Sciatic nerve (tissue), 1 donor: ENCODE measurements around a stretch of chr4.

GRCh38 chr4:73139593-73140415 lies 70.3 kb upstream of the COX18 start:
- PRO-cap, result no peak

- PRO-cap, result no peak
These were observed 44.1 kb downstream of the ANKRD17 start for GRCh38 chr4:73214187-73215234.

- PRO-cap, result unidirectional peak, minus-strand start at chr4:73223040
These were observed 35.8 kb downstream of the ANKRD17 start for GRCh38 chr4:73222326-73223622.

- PRO-cap, result no peak
These were observed 137 bp upstream of the ANKRD17 start for GRCh38 chr4:73258871-73258998.

DNA sequence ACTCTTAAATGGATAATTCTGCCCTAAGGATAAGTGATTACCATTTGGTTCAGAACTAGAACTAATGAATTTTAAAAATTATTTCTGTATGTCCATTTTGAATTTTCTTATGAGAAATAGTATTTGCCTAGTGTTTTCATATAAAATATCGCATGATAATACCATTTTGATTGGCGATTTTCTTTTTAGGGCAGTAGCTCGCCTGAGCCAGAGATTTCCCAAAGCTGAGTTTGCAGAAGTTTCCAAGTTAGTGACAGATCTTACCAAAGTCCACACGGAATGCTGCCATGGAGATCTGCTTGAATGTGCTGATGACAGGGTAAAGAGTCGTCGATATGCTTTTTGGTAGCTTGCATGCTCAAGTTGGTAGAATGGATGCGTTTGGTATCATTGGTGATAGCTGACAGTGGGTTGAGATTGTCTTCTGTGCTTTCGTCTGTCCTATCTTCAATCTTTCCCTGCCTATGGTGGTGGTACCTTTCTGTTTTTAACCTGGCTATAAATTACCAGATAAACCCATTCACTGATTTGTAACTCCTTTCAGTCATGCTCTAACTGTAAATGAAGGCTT lies 7.8 kb downstream of the ALB start:
- PRO-cap, result no peak

- PRO-cap, result no peak
These were observed 17.1 kb downstream of the AFP start for GRCh38 chr4:73453116-73453528.

GRCh38 chr4:73606179-73606906 lies 13.9 kb downstream of the RASSF6 start:
- PRO-cap, result no peak

DNA sequence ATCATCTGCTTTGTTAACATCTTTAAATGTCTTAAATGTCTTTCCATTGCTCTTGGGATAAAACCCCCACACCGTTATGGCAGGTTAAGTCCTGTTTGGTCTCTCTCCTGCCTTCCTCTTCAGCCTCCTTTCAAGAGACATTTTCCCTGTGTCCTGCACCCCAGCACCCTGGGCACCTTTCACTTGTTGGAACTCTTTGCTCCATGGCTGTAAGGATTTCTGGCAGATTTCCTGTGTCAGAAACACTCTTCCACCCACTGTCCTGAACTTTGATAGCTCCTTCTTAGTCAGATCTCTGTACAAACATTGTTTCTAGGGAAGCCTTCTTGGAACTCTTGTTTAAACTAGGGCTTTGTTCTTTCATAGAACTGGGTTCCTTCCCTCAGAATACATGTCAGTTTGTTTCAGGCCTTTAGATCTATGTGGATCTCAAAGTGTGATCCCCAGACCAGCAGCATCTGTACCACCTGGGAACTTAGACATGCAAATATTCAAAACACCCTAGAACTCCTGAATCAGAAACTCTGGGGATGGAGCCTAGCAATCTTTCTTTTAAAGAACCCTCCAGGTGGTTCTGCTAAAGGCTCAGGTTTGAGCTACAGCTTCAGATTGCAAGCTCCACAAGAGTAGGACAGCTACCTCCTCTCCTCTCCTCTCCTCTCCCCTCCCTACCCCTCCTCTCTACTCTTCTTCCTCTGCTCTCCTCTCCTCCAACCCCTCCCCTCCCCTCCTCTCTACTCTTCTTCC lies 12.9 kb downstream of the RASSF6 start:
- PRO-cap, result no peak

GRCh38 chr4:73614220-73614977 lies 5.8 kb downstream of the RASSF6 start:
- PRO-cap, result no peak

DNA sequence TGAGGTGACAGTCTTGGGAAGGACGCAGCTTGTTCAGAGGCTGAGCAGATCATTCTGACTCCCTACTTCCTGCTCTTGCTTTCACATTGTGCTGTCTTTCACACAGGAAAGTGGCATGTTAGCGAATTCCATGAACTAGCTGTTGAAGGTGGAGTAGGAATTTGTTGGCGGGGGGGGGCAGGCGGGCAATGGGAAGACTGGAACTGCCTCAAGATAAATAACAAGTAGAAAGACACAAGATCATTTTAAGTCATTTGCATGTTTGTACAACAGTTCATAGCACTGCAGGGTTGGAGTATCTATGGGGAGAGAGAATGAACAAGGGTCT lies 2.4 kb downstream of the PF4V1 start:
- PRO-cap, result unidirectional peak, plus-strand start at position 165 of the sequence

GRCh38 chr4:73872752-73873362 lies 3.7 kb downstream of the CXCL1 start:
- PRO-cap, result no peak

- PRO-cap, result no peak
These were observed 18.3 kb upstream of the CXCL3 start for GRCh38 chr4:74056766-74057239.

DNA sequence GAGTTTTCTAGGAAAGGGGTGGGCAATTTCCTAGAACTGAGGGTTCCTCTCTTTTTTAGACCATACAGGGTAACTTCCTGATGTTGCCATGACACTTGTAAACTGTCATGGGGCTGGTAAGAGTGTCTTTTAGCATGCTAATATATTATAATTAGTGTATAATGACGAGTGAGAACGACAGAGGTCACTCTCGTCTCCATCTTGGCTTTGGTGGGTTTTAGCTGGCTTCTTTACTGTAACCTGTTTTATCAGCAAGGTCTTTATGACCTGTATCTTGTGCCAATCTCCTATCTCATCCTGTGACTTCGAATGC lies 2.7 kb downstream of the CXCL2 start:
- PRO-cap, result no peak

DNA sequence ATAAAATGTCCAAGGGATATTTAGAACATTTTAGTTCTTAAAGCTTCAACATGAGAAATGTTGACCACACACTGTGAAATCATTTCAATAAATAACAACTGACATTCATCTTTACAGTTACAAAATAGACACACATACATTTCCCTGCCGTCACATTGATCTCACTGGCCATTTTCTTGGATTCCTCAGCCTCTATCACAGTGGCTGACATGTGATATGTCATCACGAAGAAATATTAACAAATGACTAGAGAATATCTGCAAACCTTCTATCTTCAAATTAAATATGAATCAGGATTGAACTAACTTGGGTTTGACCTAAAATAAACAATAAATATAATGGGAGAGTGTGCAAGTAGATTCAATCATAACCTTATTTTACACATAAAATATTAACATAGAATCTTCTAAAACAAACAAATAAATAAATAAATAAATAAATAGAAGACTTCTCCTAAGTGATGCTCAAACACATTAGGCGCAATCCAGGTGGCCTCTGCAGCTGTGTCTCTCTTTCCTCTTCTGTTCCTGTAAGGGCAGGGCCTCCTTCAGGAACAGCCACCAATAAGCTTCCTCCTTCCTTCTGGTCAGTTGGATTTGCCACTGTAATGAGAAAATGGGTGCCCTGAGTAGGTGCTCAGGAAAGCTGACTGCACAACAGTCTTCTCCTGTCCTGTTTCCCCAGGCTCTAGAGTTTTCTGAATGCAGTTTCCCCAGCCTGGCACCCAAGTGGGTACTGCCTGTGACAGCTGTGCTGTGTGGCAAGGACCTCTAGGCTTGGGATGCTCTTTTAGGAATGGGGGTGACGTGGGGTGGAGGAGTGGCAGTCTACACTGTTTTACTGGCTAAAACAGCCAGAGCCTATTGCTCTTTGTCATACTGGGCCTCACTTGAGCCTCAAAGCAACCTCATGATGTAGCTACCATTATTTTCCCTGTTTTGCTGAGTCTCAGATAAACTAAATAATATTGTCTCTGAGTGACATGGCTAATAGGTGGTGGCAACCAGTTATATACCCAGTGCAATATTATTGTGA lies 1.5 kb downstream of the CXCL2 start:
- PRO-cap, result bidirectional peak, plus-strand start at position 631 of the sequence, minus-strand start at position 497 of the sequence; unidirectional peak, minus-strand start at position 737 of the sequence

- PRO-cap, result bidirectional peak, plus-strand start at chr4:74112253, minus-strand start at chr4:74112011
These were observed 13.1 kb upstream of the CXCL2 start for GRCh38 chr4:74111755-74112806.

- PRO-cap, result no peak
These were observed 9.7 kb downstream of the EREG start for GRCh38 chr4:74374562-74375101.

DNA sequence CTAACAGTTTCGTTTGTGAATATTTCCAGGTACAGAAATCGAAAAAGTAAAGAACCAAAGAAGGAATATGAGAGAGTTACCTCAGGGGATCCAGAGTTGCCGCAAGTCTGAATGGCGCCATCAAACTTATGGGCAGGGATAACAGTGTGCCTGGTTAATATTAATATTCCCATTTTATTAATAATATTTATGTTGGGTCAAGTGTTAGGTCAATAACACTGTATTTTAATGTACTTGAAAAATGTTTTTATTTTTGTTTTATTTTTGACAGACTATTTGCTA lies 19.7 kb downstream of the EREG start:
- PRO-cap, result no peak

DNA sequence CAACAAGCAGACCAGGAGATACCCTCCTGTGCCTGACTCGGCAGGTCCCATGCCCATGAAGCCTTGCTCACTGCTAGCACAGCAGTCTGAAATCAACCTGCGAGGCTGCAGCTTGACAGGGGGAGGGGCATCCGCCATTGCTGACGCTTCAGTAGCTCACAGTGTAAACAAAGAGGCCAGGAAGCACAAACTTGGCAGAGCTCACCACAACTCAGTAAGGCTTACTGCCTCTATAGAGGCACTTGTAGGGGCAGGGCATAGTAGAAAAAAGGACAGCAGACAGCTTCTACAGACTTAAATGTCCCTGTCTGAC lies 60.6 kb downstream of the AREG start:
- PRO-cap, result no peak

DNA sequence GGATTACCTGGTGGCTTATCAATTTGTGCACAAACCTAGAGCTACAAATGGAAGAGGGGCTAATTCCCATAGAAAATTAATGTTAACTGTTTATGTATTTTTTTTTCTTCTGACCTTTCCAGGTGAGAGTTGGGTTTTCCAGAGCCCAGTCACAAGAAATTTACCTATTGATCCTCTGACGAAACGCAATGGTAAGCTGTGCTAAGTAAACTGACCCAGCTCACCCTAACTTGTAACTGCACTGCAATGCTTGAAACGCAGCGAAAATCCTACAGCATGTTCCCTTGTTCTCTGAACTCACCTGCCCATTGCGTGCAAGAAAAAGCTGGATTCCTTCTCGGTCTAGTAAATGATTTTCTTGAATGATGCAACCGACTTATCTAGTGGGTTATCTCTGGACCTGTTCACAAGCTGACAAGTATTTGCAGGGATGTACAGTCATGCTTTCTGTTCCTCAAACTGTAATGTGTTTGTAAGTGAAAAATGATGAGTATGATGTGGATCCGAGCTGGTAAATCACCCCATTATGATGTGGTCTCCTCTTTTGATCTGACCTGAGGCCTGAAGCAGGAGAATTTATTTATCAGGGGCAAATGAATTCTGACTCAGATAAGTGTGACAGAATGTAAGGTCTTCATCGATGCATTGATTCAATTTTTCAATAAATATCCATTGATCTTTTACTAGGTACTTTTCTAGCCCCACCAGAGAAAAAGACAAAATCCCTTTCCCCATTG lies 140.1 kb downstream of the BTC start:
- PRO-cap, result no peak

GRCh38 chr4:74667846-74668397 lies 126.4 kb downstream of the BTC start:
- PRO-cap, result no peak